AG04450 (cell line): ENCODE results near the genes ST6GAL2, LIMS1 and MALL.

- CAGE, long polyA plus RNA, result no peak
- RRBS, result 89% methylated on average over 5 of the region's 28 CpGs
These were observed 125.4 kb downstream of the RGPD3 start for GRCh38 chr2:106342771-106343197.

GRCh38 chr2:106511475-106512068 lies 24.4 kb downstream of the CD8B2 start:
- CAGE, long polyA plus RNA, result no peak
- RRBS, result no CpG with 5 or more reads among the region's 18 CpGs

DNA sequence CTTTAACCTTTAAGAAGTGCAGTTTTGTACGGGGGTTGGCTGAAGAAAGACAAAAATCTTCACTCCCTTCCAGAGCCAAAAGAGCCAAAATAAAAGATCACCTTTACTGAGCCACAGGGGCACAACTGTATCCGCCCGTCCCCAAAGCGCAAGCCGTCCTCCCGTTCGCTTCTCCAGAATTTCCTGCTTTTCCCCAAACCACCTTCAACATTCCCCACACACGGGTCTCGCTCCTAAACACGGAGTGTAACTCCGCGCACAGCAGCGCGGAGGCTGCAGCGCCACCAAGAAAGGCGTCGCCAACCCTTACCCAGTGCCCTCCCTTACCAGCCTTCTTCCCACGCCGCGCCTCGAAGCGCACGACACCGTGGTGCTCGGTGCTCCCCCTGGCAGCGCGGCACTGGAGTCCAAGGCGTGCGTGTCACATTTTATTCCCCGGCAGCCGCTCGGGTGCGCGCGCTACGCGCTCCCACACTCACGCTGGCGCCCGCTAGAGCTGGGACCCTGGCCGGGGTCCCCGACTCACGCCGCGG lies at the start of gene ST6GAL2:
TSS of gene ST6GAL2 (minus strand) at position 402 of the 533 bp plus-strand sequence.
- CAGE, long polyA plus RNA, result no peak
- RRBS, result 2% methylated on average over 12 of the region's 45 CpGs

- CAGE, long polyA plus RNA, result no peak
- RRBS, result no CpG with 5 or more reads among the region's 3 CpGs
These were observed 441.4 kb upstream of the RGPD4 start for GRCh38 chr2:107385359-107385724.

- CAGE, long polyA plus RNA, result no peak
These were observed 7.9 kb downstream of the SULT1C4 start for GRCh38 chr2:108385715-108385992.

DNA sequence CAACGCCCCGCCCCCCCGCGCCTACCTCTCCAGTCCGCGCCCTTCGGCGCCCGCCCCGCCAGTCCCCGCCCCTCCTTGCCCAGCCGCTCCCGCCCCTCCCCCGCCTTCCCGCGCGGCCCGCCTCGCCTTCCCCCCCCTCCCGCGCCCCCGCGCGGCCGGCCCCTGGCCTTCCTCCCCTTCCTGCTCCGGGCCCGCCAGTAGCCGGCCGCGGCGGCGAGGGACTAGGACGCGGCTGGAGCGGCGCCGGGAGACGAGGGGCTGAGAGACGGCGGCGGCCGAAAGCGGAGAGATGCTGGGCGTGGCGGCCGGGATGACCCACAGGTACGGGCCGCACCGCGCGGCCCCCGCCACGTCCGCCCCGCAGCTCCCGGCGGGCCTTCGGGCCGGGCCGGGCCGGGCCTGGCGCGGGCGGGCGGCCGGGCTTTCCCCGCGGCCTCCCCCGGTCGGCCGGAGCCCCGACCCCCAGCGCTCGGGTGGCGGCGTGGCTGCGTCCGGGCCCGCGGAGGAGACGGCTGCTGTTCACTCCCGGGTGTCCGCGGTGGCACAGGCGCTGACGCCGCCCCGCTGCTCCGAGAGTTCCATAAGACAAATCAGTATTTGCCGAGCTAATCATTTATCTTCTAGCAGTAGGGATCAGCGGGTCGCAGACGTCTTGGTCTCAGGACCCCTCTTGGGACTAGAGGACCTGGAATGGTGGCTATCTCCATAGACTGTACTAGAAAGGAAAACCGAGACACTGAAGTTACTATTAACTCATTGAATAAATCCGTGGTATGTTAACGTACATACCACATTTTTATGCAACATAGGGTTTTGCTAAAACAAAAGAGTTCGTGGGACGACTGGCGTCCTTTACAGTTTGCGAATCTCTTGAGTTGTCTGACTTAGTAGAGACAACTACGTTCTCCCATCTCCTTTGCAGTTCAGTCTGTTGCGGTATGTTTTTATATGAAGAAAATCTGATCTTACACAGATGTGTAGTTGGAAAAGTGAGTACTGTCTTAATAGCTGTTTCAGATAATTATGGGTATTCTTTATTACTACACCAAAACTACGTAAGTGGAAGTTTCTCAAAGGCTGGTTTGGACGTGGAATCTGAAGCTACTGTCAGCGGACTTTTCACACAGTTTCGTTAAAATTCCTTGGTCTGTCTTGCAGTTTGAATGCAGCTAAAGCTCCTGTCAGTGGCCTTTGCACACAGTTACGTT lies at the start of gene LIMS1:
TSS of gene LIMS1 (plus strand) at position 197 of the 1,208 bp plus-strand sequence.
- CAGE, long polyA plus RNA, result start-site peak on the plus strand centred at position 221 of the sequence, 128 bp wide, 2,274 and 1,730 reads in 2 replicates
- RRBS, result 3% methylated on average over 37 of the region's 107 CpGs

GRCh38 chr2:108613223-108613877 lies 79.1 kb downstream of the LIMS1 start:
- CAGE, long polyA plus RNA, result no peak
- RRBS, result no CpG with 5 or more reads among the region's 7 CpGs

- CAGE, long polyA plus RNA, result no peak
- RRBS, result no CpG with 5 or more reads among the region's 7 CpGs
These were observed 85.3 kb downstream of the LIMS1 start for GRCh38 chr2:108619576-108620053.

DNA sequence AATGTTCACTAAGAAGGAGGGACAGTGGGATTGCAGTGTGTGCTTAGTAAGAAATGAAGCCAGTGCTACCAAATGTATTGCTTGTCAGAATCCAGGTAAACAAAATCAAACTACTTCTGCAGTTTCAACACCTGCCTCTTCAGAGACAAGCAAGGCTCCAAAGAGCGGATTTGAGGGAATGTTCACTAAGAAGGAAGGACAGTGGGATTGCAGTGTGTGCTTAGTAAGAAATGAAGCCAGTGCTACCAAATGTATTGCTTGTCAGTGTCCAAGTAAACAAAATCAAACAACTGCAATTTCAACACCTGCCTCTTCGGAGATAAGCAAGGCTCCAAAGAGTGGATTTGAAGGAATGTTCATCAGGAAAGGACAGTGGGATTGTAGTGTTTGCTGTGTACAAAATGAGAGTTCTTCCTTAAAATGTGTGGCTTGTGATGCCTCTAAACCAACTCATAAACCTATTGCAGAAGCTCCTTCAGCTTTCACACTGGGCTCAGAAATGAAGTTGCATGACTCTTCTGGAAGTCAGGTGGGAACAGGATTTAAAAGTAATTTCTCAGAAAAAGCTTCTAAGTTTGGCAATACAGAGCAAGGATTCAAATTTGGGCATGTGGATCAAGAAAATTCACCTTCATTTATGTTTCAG lies 20.9 kb upstream of the CCDC138 start:
- CAGE, long polyA plus RNA, result no peak
- RRBS, result no CpG with 5 or more reads among the region's 2 CpGs

DNA sequence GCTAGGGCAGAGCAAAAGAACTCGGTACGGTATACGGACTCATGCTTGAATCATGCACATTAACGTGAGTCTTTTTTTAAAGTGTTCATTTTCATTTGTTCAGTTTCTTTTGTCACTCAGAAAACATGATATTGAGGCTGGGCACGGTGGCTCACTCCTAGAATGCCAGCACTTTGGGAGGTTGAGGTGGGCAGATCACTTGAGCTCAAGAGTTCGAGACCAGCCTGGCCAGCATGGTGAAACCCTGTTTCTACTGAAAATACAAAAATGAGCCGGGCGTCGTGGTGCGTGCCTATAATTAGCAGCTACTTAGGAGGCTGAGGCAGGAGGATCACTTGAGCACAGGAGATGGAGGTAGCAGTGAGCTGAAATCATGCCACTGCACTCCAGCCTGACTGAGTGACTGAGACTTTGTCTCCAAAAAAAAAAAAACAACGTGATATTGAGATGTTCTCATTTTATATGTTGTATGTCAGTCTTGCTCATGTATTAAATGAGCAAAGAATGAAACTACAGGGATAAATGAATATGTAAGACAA lies 17.9 kb upstream of the CCDC138 start:
- CAGE, long polyA plus RNA, result no peak
- RRBS, result no CpG with 5 or more reads among the region's 11 CpGs

DNA sequence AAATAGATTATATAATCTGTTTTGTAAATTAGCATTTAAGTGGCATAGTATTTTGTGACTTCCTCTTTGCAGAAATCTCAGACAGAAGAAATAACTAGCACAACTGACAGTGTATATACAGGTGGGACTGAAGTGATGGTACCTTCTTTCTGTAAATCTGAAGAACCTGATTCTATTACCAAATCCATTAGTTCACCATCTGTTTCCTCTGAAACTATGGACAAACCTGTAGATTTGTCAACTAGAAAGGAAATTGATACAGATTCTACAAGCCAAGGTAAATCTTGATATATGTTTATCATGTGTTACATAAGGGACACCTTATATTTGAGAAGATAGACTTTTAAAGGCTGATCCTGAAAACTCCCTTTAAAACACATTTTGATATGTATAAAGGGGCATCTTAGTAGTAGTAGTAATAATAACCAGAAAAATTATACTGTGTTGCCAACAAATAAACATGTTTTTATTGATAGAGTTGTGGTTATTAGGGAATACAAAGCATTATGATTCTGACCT lies 10.9 kb upstream of the CCDC138 start:
- CAGE, long polyA plus RNA, result no peak

DNA sequence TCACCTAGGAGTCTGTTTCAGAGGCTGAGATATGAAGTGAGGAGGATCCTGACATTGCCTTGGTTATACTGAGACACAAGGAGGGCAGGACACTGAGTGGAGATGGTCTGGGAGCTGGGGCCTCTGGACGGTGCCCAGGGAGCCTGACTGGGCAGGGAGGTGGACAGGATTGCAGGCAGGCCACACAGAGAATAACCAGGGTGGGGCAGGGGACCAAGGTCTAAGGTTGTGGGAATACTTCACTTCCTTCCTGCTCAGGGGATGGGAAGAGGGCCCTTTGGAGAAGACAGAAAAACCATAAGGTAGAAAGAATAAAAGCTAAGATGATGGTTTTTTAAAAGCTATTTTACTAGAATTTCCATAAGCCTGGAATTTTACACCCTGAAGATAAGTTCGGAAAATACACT lies 18.6 kb downstream of the EDAR start:
- CAGE, long polyA plus RNA, result no peak
- RRBS, result no CpG with 5 or more reads among the region's 2 CpGs

GRCh38 chr2:108982133-108982849 lies 6.7 kb downstream of the EDAR start:
- CAGE, long polyA plus RNA, result no peak
- RRBS, result no CpG with 5 or more reads among the region's 10 CpGs

DNA sequence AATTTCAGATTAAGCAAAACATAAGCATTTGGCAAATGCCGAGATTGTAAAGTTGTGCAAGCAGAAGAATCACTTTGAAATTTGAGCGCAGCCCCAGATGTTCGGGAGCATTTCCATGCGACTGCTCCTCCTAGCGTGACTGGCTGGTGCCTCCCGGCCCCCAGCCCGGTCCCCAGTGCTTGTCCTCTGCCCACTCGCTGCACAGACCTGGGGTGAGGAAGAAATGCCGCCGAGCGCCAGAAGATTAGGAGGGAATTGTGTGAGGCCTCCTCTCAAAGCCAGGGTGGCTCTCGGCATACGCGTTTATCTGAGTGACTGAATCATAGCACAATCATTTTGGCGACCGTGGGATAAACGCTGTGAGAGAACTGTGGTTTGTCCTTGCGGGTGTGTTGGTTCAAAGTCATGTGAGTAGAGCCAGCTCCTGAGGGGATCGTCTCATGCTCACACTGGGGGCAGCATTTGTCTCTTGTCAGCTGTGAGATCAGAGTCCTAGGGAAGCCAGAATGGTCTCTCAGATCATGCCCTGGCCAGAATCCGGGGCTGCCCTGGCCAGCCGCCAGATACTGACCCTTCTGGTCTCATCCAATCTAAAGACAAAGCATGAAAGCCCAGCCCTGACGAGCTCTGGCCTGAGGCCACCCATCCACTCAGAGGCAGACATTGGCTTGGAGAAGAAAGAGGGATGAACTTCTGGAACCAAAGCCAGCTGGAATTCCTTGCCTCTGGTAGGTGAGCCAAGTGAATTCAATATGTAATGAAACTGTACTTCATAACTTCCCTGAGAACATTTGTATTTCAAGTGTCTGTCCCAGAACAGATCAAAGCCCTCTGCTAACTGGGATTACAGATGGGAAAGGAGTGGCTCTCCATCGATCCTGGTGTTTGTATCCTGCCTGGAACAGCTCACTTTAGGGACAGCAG lies 189.4 kb downstream of the SH3RF3 start:
- CAGE, long polyA plus RNA, result no peak
- RRBS, result no CpG with 5 or more reads among the region's 23 CpGs

DNA sequence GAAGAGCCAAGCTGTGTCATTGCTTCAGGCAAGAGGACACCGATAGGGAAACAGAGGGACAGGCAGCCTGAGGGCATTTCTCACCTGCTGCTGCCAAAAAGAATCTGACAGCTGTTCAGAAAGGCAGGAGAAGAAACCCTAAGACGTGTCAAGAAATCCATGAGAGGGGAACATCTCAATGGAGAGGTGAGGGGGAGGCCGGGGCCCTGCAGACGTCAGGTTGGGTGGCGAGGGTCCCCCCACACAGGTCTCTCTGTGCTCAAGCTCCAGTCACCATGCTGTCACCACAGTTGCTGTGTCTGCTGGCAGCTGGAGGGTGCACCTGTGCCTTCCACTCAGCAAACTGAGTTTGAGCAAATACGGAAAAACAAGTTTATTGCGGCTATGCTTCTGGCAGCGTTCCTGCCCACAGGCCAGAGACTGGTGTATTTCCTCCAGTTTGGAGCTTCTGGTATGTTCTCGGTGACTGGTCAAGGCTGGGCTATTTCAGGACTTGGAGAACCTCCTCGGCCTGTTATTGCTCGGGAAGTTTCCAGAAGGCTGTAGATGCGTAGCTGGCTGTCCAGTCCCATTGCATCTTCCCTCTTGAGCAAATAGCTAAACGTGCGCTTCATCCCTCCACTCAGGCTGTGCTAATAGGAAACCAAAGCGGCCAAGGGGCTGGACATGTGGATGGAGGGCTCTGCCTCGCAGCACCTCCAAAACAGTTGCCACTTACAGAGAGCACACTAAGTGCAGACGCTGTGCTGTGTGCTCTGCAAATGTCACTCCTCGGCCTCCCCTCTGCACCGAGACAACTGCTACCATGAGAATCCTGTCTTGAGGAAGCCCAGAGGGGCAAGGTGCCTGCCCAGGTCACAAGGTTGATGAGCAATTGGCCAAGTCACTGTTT lies 132.5 kb downstream of the SEPTIN10 start:
- CAGE, long polyA plus RNA, result no peak
- RRBS, result no CpG with 5 or more reads among the region's 19 CpGs

- CAGE, long polyA plus RNA, result no peak
- RRBS, result no CpG with 5 or more reads among the region's 9 CpGs
These were observed 114.2 kb downstream of the SEPTIN10 start for GRCh38 chr2:109499506-109500062.

GRCh38 chr2:109503743-109504423 lies 109.9 kb downstream of the SEPTIN10 start:
- CAGE, long polyA plus RNA, result no peak
- RRBS, result no CpG with 5 or more reads among the region's 18 CpGs

DNA sequence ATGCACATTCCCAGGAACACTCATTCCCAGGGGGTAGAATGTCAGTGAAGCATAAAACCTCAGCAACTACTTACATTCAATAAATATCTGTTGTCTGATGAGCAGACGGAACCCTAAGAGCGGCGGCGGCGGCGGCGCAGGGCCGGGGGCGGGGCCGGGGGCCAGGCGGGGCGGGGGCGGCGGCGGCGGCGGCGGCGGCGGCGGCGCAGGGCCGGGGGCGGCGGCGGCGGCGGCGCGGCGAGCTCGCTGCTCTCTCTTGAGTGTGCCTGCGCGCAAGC lies 33.9 kb upstream of the RGPD5 start:
- CAGE, long polyA plus RNA, result no peak
- RRBS, result no CpG with 5 or more reads among the region's 34 CpGs

- CAGE, long polyA plus RNA, result no peak
- RRBS, result 14% methylated on average over 13 of the region's 65 CpGs
These were observed at the start of gene MALL for GRCh38 chr2:110115388-110116339. TSS of gene MALL (minus strand) at chr2:110115822.

GRCh38 chr2:110155806-110156407 lies 40.3 kb upstream of the MALL start:
- CAGE, long polyA plus RNA, result no peak
- RRBS, result no CpG with 5 or more reads among the region's 4 CpGs